Choroid plexus epithelial cell (primary cell): ENCODE measurements around the genes YIPF5 and JAKMIP2.

GRCh38 chr5:143030618-143031474 is 260.7 kb downstream of the ARHGAP26 start:
- RRBS = no CpG with 5 or more reads among the region's 7 CpGs

- RRBS = no CpG with 5 or more reads among the region's 7 CpGs
Observed at GRCh38 chr5:143064105-143064773, 294.1 kb downstream of the ARHGAP26 start.

- RRBS = 95% methylated on average over 5 of the region's 8 CpGs
Observed at GRCh38 chr5:143102301-143102994, 301.0 kb downstream of the NR3C1 start.

DNA sequence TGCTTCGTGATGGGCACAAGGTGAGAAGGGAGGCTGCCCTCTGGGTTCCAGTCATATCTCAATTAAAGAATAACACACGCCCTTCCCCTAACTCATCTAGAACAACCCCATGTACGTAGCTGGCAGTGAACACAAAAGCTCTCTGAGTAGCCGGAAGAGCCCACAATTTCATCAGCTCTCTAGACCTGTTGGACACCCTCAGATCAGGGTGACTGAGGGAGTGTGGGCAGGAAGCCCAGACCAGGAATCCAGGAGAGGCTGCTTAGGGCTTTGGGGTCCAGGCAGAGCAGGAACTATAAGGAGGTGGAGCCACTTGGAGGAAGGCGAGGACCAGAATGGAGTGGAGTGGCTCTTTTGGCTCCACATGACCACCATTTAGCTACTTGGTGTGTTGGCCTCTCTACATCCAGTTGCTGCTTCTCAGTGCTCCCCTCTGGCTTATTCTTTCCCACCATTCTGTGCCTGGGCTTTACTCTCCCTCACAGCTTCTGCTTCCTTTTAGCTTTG is 237.4 kb downstream of the NR3C1 start:
- RRBS = no CpG with 5 or more reads among the region's 5 CpGs

DNA sequence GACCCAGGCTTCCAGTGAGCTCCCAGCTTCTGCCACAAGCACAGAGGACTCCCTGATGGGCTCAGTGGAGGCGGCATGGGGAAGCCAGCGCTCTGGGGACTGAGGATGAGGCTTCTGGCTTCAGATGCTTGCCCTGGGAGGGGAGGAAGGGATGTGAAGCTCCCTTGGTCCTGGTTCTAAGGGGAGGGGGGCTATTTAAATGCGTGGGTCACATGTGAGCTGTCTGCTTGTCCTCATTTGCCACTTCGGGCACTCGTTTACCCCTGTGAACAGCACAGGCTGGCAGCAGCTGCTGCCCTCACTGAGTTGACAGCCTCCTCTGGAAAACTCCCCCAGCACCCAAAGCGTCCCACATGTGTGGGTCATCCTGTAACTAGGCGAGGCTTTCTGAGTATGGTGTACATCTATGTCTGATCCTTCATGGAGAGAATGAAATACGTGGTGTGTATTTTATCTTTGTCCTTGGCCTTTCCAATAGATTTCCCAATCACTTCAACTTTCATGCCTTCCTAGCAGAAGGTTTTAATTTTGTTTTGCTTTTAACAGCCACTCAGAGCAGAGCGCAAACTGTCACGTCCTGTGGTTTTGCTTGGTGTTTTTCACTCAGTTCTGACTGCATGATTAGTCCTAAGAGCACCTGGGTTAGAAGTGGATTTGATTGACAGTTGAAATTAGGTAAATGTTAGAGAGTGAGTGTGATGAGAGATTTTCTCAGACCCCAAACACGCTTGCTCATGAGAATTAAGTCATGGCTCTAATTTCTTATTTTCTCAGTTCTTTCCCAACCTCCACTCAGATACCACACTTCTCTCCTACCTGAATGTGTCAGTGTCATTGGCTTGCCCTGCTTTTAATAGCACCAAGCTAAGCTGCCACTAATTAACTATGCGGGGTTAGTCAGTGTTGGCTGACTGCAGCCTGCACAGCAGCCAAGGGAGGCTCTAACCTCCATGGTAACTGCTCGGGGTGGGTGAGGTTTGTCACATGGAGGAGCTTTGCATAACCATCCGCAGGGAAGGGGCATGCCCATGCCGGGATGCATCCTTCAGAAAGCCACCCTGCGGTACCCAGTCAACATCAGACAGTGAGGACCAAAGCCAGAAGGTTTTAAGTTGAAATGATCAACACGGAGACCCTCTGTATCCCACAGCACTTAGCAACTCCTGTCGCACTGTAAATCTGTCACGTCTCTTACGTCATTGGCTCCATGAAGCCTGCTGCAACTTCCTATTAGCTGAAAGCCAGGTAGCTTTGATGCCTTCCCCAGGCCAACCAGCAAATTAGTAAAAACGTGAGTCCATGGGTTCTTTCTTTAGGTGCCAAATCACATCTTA is 173.5 kb downstream of the NR3C1 start:
- RRBS = no CpG with 5 or more reads among the region's 21 CpGs

DNA sequence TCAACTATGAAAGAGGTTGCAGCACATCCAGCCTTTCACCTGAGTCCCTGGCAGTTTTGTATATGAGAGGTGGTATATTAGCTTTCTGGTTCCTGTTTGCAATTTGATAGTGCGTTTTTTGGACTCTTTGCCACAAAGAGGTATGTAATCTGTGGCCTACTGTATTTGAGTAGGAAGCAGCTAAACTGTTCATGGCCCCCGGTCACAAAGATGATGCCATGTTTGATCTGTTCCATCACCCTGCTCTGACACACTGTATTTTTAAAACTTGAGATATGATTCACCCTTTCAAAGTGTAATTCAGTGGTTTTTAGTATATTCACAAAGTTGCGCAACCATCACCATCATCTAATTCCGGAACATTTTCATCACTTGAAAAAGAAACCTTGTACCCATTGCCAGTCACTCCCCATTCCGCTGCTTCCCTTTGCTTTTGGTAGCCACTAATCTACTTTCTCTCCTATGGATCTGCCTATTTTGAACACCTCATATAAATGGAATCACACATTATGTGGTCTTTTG is 141.8 kb downstream of the NR3C1 start:
- RRBS = no CpG with 5 or more reads among the region's 5 CpGs

- RRBS = no CpG with 5 or more reads among the region's 8 CpGs
Observed at GRCh38 chr5:143280972-143282297, 122.1 kb downstream of the NR3C1 start.

GRCh38 chr5:143563022-143563388 is 159.5 kb upstream of the NR3C1 start:
- RRBS = no CpG with 5 or more reads among the region's 5 CpGs

DNA sequence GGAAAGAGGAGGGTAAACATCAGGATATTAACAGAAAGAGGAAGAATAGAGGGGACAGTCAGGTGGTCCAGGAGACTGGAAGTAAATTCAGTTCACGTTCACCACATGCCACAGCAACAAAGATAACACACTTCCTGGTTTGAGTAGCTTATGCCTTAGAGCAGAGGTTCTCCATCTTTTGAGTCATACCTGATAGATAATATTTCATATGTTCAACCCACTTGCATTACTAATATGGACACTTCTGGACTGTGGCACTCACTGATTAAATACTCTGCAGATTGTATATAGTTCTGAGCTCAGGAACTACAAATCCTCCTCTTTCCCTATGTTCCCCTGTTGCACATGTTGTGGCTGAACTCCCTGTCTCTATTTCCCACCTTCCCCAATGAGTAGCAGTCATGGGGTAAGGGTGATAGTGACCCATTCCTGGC is 180.0 kb upstream of the NR3C1 start:
- RRBS = no CpG with 5 or more reads among the region's 1 CpG

DNA sequence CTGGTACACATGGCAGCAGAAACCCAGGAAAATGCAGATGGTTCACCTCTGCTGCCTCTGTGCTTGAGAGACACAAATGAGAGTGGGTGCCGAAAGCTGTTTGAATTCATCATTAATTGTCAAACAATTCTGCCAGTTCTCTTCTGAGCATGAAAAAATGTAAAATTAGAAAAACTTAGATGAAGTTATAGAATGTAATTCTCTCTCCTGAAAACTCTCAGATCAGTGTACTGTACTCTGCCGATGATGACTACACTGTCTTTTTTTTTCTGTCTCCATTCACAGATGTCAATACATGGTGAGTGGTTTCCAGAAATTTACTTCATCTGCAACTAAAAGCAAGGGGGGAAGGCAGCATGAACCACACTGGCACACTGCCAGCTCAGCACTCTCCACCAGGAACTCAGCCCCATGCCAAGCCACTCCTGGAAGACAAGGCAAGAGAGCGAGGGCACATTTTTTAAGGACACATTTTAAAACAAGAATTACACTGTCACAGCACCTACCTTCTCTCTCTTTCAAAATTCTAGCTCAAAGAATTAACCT is 75.2 kb downstream of the HMHB1 start:
- RRBS = no CpG with 5 or more reads among the region's 3 CpGs

- RRBS = 2% methylated on average over 12 of the region's 43 CpGs
Observed at GRCh38 chr5:144170131-144171103, at the start of gene YIPF5. Gene YIPF5, minus strand, starts transcription at chr5:144170659.

- RRBS = no CpG with 5 or more reads among the region's 3 CpGs
Observed at GRCh38 chr5:146482448-146482796, 33.6 kb downstream of the GPR151 start.

GRCh38 chr5:146488445-146489533 is 27.2 kb downstream of the GPR151 start:
- RRBS = no CpG with 5 or more reads among the region's 9 CpGs

DNA sequence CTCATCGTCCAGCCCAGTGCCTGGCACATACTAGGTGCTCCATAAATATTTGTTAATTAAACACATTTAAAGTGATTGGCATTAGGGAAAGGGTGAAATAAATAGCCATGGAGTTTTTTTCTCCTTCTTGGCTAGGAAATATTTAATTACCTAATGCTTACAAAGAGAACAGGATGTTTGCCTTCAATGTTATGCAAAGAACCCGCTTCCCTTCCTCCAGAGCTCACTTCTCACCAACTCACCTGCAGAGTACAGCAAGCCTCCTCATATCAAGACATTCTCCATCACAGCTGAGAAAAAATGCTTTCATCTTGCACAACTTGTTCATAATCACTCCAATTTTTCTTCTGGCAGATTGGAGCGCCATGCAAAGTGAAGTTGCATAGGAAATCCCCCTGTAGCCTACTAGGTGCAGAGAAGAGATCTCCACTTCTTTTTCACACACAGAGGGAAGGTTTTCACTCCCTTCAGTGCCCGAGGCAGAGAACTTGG is 161.7 kb upstream of the STK32A start:
- RRBS = no CpG with 5 or more reads among the region's 4 CpGs

DNA sequence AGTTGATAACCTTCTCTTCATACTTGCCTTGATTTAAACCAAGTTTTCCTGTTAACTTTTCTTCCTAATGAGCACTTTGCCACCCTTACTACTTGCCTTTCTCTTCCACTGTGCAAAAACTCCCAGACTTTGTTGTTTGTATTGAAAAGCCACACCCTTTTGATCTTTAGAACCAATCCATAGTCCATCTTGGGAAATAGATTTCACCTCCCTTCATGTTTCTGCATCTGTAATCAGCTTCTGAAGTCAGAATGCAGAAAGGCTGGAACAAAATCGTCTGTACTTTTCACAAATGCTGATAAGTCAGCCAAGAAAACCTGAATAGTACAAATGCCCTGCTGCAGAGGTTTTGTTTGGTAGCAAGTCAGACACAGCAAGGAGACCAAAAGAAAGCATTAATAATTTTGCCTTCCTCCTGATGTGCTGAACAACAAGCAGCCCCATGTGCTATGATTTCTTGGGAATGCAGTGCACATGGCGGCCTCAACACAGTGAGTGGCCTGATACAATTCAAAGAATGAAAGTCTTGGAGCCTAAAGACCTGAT is 59.3 kb upstream of the STK32A start:
- RRBS = no CpG with 5 or more reads among the region's 2 CpGs

- RRBS = no CpG with 5 or more reads among the region's 9 CpGs
Observed at GRCh38 chr5:147454483-147454994, 55.3 kb downstream of the DPYSL3 start.

DNA sequence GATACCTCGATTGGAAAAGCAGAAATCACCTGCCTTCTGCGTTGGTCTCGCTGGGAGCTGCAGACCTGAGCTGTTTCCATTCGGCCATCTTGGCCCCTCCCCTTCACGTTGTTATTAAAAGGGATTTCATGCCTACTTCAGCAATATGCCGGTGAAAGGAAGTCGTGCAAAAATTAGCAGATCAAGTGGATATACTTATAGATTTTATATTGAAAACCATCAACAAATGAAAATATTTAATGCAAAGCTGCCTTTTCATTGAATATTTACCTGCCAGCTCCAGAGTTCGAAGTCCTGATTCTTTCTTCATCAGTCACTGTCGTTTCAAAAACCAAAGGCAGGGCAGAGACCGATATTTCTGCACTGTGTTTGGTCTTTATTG is 123.1 kb downstream of the JAKMIP2 start:
- RRBS = no CpG with 5 or more reads among the region's 10 CpGs

GRCh38 chr5:147782217-147783095 is at the start of gene JAKMIP2:
Gene JAKMIP2, minus strand, starts transcription at chr5:147782728.
- RRBS = 1% methylated on average over 3 of the region's 20 CpGs

DNA sequence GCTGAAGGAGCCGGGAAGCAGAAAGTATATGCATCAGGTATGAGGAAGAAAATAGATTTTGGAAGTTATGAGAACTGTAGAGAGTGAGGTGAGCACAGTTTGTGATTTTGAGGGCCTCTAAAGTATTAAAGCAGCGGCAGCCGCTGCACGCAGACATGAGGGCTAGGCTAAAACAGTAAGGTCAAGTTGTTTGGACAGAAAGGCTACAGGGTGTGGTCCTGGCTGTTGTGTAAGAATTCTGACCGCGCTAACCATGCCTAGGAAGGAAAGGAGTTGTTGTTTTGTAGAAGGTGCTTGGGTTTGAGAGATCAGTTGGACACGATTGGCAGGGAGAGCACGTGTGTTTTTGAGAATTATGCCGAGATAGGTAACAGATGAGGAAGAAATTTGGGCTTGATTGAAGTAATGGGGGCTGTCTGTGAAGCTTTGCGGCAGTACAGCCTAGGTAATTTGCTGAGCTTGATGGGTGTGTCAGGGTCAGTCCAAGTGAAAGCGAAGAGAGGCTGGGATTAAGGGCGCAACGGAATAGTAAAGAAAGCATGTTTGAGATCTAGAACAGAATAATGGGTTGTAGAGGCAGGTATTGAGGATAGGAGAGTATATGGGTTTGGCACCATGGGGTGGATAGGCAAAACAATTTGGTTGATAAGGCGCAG is 7.5 kb upstream of the SCGB3A2 start:
- RRBS = no CpG with 5 or more reads among the region's 14 CpGs

DNA sequence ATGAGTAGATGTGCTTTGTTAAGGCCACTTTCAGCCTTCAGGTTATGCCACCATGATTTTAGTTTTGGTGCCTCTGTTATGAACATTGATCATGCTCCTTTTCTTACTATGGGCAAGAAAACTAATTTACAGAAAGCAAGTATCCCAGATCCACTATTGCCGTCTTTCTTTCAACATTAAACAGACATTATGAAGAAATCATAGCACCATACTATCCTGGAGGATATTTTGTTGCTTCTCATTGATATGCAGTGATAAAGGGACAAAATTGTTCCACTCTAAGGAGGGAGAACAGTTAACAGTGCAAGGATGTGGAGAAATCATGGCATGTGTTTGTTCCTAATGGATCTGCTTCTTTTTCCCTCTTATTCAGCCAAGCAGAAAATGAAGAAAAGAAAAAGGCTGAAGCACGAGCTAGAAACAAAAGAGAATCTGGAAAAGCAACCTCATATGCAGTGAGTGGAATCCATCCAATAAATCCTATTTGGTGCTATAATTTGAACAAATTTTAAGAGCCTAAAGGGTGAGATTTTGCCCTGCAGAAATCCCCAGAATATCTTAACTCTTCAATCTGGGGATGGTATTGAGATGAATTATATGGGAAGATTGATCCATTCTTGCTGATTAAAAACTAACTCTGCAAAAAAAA is 35.2 kb downstream of the SPINK5 start:
- RRBS = no CpG with 5 or more reads among the region's 2 CpGs